Penis (tissue), 1 donor: ENCODE results near the gene IRAK2.

DNA sequence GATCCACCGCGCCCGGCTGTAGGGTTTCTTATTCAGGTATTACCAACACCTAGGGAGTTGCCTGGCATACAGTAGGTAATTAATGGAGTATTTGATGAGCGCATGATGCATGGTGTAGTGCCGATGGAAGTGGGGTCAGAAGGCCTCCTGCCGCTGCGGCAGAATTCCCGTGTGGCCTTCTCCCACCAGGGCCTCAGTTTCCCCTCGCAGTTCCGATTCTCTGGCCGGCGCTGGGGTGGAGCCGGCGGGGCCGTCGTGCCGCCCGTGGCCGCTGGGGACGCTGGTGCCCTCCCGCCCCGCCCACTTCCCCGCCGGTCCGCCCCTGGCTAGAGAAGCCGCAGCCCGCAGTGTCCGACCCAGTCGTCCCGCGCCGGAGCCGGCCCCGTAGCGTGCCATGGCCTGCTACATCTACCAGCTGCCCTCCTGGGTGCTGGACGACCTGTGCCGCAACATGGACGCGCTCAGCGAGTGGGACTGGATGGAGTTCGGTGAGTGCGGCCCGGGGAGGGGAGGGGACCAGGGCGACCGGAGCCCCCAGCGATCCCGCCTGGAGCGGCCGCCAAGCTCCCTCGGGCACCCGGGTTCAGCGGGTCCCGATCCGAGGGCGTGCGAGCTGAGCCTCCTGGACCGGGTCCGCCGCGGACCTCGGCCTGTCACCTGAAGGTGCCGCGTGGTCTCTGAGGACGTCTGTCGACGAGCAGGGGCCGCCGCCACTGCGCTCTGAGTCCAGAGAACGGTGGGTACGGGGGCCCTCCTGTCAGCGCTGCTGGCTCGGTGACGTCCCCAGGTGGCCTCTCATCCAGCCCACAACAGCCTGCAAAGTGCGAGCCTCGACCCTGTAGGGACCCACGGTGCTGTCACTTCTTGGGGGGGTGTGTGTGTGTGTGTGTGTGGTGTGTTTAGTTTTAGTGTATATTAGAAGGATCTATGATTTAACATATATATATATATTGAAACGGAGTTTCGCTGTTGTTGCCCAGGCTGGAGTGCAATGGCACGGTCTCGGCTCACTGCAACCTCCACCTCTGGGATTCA, at the start of gene IRAK2:
Gene IRAK2 (plus strand): TSS at position 359 of the 1,035 bp plus-strand sequence.
- PRO-cap, result unidirectional peak, plus-strand start at position 359 of the sequence

- PRO-cap, result no peak
These were observed 9.1 kb downstream of the IRAK2 start for GRCh38 chr3:10173715-10174382.

DNA sequence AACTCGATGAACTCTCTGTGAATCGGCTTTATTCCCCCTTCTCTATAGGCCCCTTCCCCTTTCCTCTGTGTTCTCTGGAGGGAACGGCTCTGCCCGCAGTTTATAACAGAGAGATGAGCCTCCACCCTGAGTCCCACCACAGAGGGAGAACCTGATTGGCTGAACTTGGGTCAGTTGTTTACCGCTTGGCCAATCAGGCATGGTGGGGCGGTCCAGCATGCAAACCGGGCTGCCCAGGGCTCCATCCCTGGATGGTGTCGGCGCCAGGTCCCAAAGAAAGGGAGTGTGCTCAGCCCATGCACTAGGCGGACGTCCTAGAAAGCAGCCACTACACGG, 13.4 kb upstream of the TATDN2 start:
- PRO-cap, result no peak

- PRO-cap, result no peak
These were observed 11.1 kb downstream of the SEC13 start for GRCh38 chr3:10309744-10310352.

- PRO-cap, result no peak
These were observed 8.2 kb downstream of the SEC13 start for GRCh38 chr3:10312511-10313234.

- PRO-cap, result no peak
These were observed 403 bp downstream of the SLC6A11 start for GRCh38 chr3:10816394-10816868.

DNA sequence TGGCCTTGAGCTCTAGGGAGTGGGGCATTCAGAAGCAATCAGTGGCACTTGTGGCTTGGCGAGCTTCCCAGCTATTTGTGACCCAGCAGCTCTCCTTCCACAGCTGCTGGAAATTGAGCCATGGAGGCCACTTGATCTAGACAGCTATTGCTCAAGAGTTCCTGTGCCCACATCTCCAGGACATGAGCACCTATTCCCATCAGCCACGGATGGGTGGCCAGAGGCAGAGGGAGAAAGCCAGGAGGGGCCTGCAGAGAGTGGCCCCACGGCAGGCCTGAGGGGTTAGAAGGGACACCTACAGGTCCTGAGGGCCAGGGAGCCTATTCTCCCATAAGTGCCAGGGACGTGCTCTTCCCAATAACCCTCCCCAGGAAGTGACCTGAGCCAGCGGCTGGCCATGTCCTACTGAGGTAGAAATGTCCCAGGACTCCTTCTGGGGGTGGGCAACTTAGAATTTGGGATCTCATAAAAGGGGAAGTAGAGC, 34.0 kb upstream of the SLC6A1 start:
- PRO-cap, result no peak

- PRO-cap, result no peak
These were observed 17.9 kb downstream of the ATG7 start for GRCh38 chr3:11290097-11290398.

- PRO-cap, result no peak
These were observed 19.0 kb downstream of the ATG7 start for GRCh38 chr3:11291215-11291666.

DNA sequence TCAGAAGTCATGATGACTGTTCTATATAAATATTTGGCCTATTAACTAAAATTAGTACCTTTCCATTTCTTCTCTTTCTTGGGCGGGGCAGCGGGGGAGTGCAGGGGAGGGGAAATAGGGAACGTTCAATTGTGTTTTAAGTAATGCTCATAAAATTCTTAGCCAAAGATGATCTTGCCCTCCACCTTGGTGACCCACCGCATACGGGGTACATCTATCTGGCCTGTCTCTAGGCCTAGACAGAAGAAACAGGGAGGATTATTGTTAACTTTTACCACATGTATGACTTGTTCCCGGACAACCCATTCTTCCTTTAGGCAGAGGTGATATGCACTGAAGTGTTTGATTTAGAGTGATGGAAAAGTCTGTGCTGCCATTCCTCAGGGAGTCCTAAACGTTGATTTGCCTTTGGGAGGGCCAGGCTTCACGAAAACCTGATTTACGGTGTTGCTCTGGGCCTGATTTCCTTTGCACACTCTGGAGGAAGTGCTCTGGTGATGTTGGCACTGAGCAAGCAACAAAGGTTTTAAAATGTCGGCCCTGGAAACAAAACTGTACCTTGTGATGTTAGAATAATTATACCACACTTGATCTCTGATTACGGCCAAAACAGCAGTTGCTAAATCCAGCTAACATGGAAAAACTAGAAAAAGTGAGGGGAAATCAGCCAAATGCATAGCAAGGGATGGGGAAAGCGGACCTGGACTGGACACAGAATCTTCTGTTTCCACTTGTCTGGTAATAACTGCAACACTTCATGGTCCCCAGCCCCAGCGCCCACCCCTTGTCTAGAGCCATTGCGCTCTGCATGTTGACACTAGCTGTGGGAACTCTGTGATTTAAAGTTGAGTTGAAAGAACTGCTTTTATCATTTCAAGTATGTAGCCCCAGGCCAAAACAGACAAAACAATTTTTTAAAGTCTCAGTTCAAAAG, 120.3 kb downstream of the VGLL4 start:
- PRO-cap, result no peak

GRCh38 chr3:11557150-11557811, 86.4 kb downstream of the VGLL4 start:
- PRO-cap, result no peak

- PRO-cap, result no peak
These were observed 18.0 kb downstream of the VGLL4 start for GRCh38 chr3:11625790-11625994.

DNA sequence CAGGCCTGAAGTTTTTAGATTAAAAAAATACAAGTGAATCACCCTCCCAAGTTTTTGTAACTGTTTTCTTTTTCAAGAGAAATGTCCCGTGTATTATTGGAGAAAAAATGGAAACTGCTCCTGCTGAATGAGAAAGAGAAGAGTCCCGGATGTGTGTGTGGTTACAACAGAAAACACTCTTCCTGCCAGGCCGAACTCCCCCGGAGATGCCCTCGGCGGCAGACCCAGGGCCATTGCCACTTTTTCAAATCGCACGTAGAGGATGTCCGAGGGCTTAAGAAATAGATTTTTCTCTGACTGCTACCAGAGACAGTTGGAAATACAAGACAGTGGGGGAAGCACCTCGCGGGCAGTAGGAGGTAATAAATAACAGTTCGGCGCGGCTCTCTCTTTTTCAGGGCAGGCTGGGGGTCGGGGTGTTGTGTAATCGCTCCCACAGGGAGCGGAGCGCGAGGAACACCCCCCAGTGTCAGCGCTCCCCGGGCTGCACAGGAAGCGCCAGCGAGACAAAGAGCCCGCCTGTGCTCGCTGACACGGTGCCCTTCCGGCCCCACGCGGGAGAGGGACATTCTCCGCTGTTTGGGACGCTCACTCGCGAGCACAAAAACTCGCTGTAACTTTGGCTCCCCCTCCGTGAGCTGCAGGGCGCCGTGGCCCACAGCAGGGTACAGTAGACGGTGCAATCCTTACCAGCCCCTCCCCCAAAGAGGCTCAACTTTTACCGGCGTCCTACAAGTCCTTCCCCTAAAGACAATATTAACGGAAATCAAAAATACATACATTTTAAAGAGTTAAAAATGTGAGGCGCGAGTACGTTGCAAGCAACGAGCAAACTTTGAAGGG, 1.1 kb downstream of the VGLL4 start:
- PRO-cap, result bidirectional peak, plus-strand start at position 312 of the sequence, minus-strand start at position 340 of the sequence; bidirectional peak, plus-strand start at position 568 of the sequence, minus-strand start at position 490 of the sequence

DNA sequence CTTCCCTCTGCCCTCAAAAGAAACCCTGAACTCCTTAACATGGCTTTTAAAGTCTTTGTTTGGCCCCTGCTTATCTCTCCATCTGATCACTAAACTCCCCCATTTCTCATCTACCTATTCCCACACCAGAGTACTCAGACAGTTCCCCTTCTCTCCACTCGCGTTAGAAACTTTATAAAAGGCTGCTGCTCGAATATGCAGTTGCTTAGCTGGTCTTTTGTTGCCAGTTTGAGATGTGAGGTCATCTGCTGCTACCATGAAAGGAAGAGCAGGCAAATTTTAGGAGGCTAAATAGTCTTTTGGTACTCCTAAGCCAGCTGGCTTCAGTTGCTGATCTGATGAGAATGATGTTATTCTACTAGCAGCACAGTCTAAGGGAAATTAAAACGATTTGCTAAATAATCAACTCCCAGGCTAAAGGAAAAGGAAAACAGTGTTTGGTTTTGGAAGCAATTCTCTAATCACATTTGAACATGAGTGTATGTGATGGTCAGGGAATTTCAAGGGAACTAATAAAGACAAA, 51.0 kb downstream of the TAMM41 start:
- PRO-cap, result no peak

GRCh38 chr3:12194316-12195022, 35.8 kb upstream of the TIMP4 start:
- PRO-cap, result no peak

- PRO-cap, result no peak
These were observed 638 bp downstream of the PPARG start for GRCh38 chr3:12289464-12289951.

DNA sequence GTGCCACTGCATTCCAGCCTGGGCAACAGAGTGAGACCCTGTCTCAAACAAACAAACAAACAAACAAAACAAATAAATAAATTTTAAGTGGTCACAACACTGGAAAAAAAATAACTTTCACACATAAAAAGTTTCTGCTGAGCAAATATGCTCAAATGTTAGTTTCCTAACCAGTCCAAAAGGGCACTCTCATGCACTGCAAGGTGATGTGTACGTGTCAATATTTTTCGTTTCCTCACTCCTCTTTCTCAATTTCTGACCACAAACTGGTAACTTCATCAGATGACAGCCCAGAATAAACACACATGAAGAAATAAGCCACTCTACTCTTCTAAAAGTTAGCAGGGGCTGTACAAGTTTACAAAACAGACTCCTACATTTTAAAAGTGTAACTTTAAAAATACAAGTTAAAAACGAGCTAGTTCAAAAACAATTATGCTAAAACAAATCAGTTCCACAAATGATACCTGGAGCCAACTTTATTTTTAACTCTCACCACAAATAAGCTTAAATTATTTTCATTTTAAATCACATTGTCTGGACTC, 16.3 kb downstream of the RAF1 start:
- PRO-cap, result no peak

DNA sequence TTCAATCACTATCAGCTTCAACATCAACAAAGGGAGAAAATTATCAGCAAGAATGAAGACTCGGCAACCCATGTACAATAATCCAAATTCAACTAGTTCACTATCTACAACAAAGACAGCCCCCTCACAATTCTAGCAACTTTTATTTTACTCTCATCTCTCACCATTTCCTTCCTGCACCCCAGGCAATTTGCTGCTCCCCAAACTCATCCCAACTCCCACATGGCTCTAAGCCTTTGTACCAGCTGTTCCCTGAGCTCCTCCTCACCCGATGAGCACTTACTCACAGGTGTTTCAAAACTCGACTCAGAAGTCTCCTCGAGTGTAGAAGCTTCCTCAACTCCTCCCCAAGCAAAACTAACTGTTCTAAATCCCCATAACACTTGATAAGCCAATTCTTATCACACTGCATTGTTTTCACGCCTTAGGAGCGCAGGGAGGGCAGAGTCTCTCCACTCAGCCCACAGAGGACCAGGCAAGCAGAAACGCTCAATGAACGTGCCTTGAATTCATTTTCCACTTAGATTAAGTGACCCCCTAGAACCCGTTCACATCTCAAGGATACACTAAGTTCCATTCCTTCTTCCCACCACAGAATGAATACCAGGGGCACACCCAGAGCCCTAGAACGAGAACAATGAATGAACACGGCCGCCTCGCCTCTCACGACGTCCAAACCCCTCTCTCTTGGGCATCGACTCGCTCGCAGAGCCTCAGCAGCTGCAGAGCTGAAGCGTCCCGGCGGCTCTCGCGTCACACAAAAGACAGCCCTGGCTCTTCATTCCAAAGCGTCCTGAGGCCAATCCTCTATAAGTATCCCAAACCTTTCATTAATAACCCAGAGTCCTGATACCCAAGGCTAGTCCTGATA, 1.2 kb downstream of the RAF1 start:
- PRO-cap, result unidirectional peak, plus-strand start at position 309 of the sequence; bidirectional peak, plus-strand start at position 675 of the sequence, minus-strand start at position 685 of the sequence

- PRO-cap, result no peak
These were observed 17.9 kb upstream of the RAF1 start for GRCh38 chr3:12681742-12682237.

DNA sequence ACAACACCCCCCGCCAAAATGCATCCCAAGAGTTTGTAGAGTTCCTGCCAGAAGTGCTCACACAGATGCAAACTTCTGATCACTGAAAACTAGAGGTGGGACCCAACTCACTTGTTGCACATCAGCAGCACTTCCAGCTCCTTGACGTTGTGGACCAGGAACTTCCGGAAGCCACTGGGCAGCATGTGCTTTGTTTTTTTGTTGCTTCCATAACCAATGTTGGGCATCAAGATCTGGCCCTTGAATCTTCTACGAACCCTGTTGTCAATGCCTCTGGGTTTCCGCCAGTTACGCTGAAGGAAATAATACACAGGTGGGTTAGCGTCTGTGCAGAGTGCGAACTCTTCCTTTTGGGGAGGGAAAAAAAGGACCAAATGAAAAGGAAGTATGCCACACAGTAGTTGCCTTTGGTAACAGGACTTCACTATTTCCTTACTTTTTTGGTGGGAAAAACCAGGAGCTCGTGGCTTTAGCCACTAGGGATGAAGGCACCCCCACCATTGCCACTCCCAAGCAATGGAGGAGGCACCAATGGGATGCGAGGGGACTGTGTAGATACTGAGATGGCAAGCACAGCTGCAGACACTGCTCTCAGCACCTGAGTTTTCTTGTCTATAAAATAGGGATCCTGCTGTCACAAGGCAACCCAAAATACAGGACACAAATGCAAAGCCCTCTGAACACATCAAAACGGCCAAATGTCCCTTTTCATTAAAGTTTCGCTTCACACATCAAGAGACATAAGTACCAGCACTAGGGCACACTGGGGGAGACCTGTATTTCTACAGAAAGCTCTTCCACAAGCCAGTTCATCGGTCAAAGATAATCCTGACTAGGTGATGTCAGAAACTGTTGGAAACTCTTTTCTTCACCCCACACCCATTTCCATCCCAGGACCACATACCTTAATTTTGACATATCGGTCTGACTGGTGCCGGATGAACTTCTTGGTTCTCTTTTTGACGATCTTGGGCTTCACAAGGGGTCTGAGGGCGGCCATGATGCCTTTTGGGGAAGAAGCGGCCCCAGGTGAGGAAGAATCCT, 1.8 kb downstream of the RPL32 start:
- PRO-cap, result unidirectional peak, minus-strand start at position 814 of the sequence